Upper lobe of left lung (tissue), 5 donors: ENCODE data around the gene RUVBL1.

DNA sequence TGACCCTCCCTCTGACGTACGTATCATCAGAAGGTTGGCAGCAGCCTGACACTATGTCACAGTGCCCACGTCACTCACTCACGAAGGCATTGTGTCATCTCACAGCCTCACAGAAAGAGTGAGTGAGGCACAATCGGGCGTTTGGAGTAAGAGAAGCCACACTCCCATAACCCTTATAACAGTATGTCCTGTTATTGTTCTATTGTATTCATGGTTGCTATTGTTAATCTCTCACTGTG is 65.0 kb downstream of the TPRA1 start:
- PRO-cap, 2 experiments = no peak in any of the 2 experiments
- RAMPAGE, long total RNA, 4 experiments = no peak in any of the 4 experiments

DNA sequence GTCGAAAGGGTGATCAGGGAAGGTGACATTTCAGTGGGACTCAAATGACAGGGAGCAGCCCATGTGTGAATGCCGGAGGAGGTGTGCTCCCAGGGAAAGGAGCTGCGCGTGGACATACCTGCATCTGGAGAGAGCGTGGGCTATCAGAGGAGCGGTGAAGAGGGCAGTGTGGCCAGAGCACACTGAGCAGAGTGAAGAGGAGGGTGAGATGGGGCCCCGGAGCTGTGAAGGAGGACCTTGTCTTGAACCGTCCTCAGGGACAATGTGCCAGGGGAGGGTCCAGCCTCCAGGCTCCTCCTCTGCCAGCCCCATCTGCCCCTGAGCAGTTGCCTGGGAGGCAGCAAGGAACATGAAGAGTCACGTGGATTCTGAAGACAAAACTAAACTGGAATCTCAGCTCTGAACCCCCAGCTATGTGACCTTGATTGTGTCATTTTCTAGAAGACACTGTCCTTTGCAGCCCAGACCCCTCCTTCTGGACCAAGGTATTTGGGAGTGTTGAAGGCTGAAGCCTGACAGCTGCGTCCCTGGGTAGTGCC is 63.8 kb downstream of the TPRA1 start:
- PRO-cap, 2 experiments = no peak in any of the 2 experiments
- RAMPAGE, long total RNA, 4 experiments = no peak in any of the 4 experiments

GRCh38 chr3:127573144-127574095 is 17.1 kb downstream of the TPRA1 start:
- PRO-cap, 2 experiments = no peak in any of the 2 experiments
- RAMPAGE, long total RNA, 4 experiments = no peak in any of the 4 experiments

- PRO-cap, 2 experiments = no peak in any of the 2 experiments
- RAMPAGE, long total RNA, 4 experiments = start-site peak on the minus strand in 1 of 4 experiments, at chr3:127768760-127769169 at its widest, 24 reads per replicate
These were observed 53.6 kb downstream of the MGLL start for GRCh38 chr3:127768500-127769266.

GRCh38 chr3:127791519-127791926 is 30.8 kb downstream of the MGLL start:
- PRO-cap, 2 experiments = no peak in any of the 2 experiments
- RAMPAGE, long total RNA, 4 experiments = no peak in any of the 4 experiments

DNA sequence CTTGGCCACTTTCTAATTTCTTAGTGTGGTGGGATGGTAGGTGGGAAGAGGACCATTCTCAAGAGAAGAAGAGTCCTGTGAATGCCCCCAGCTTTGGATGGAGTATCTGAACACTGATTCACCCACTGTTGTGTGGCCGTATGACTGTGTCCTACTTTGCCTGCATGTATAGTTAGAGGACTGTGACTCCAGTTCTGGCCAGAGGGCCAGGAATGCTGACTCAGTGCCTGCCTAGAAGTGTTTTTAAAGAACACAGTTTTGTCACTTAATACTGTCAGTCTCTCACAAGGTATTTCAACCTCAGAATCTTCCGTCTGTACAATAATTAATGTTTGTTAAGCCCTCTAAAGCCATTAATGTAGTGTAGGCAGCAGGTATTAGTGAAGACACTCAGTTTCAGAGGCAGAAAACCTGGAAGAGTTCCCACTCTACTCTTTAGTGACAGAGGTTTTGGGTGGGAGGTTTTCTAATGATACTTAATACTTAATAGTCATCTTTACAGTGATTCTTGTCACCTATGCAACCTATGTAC is 2.2 kb downstream of the SEC61A1 start:
- PRO-cap, 2 experiments = no peak in any of the 2 experiments
- RAMPAGE, long total RNA, 4 experiments = no peak in any of the 4 experiments

DNA sequence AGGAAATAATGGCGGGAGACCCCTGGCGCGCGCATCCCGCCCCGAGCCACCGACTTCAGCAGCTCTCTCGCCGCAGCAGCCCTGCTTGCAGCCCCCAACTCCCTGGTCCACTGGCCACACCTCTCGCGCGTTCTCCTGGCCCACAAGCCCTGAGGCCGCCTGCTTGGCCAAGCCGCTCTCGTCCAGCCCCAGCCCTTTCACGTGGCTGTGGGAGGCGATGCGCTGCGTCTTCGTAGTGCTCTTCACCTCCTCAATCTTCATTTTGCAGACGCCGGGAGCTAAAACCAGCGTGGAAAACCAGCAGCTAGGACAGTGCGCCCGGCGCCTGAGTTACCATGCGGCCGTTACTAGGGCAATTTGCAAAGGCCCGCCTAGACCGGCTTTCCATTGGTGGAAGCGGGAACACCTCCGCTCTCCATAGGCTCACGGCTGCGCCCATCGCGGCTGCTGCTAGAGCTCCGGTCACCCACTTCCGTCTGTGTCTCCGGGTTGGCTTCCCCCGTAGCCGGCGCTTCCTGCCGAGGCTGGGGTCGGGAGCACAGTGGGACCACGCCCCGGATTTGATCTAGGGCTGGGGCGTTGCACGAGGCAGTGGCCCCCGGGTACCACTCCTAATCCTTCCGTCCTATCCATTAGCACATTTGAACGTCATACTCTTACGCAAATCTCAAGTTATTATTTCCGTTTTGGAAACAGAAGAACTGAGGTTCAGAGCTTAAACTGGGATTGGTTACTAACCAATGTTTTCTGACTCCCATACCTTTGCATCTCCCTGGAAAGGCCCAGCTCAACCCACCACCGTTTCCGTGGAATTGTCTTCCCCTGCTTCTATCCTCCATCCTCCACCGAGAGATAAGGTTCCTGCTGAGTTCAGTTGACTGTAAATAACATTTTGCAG is at the start of gene RUVBL1:
Gene RUVBL1, minus strand, starts transcription at position 349 of the 898 bp plus-strand sequence.
- PRO-cap, 2 experiments = peak in 2 of 2 experiments; most common plus-strand start position 504 of the sequence (in 1); most common minus-strand start position 337 of the sequence (in 2)
- RAMPAGE, long total RNA, 4 experiments = start-site peak on the minus strand in 4 of 4 experiments, centred at positions 210 to 340 of the sequence, 8 to 403 reads per replicate

GRCh38 chr3:128277224-128277879 is 124.1 kb downstream of the EEFSEC start:
- PRO-cap, 2 experiments = no peak in any of the 2 experiments
- RAMPAGE, long total RNA, 4 experiments = start-site peak on the plus strand in 1 of 4 experiments, at chr3:128277563-128277768 at its widest, 7 reads per replicate

DNA sequence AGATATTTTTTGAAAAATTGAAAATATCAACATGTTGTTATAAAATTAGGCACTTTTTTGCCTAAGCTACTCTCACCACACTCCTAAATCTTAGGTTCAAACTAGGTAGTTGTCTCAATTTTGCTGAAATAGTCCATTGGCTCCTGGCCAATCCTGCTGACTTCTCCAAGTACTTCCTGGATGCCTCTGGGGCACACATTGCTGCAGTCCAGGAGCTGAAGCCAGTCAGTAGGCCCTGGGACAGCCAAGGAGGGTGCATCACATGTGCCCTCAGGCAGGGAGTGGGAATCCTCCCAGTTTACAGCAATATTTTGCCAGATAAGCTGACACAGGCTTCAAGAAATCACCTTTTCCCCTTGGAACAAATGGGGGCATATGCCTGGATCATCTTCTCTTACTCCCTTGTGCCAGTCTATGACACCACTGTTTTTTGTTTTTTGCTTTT is 144.5 kb downstream of the EEFSEC start:
- PRO-cap, 2 experiments = no peak in any of the 2 experiments
- RAMPAGE, long total RNA, 4 experiments = no peak in any of the 4 experiments

DNA sequence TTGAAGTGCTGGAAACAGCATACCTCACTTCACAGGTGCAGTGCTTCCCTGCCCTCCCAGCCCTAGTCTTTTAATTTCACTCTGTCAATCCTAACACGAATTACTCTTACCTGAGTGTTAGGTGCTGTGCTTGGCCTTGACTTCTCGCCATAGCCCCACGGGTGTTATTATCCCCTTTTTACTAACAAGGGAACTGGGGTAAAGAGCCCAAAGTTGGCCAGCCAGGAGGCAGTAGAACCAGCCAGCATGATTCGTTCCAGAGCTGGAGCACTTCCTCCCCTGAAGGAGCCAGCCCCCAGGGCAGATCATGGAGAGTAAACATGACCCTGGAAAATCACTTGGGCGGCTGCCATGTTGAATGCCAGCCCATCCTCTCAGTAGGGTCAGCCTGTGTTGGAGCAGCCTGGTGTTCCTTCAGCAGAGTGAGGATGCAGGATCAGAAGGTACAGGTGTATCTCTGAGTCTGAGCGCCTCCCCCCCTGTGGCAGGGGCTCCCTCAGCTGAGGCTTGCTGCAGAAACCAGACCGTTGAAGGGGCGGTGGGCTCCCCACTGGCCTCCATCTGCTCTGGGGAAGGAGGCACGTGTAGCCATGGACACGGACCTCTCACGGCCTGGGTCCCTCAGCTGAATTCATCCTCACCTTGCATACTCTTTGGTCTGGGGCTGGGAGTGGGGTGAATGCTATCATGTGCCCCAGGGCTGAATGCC is 143.1 kb downstream of the DNAJB8 start:
- PRO-cap, 2 experiments = no peak in any of the 2 experiments
- RAMPAGE, long total RNA, 4 experiments = no peak in any of the 4 experiments

- PRO-cap, 2 experiments = no peak in any of the 2 experiments
- RAMPAGE, long total RNA, 4 experiments = no peak in any of the 4 experiments
These were observed 100.4 kb downstream of the DNAJB8 start for GRCh38 chr3:128366301-128366582.

- PRO-cap, 2 experiments = no peak in any of the 2 experiments
- RAMPAGE, long total RNA, 4 experiments = no peak in any of the 4 experiments
These were observed 84.6 kb downstream of the DNAJB8 start for GRCh38 chr3:128382181-128382460.

GRCh38 chr3:128478973-128479728 is 12.5 kb upstream of the DNAJB8 start:
- PRO-cap, 2 experiments = no peak in any of the 2 experiments
- RAMPAGE, long total RNA, 4 experiments = no peak in any of the 4 experiments

- PRO-cap, 2 experiments = no peak in any of the 2 experiments
- RAMPAGE, long total RNA, 4 experiments = no peak in any of the 4 experiments
These were observed 9.0 kb downstream of the GATA2 start for GRCh38 chr3:128483640-128484775.

- PRO-cap, 2 experiments = no peak in any of the 2 experiments
- RAMPAGE, long total RNA, 4 experiments = no peak in any of the 4 experiments
These were observed 44.0 kb upstream of the GATA2 start for GRCh38 chr3:128537070-128537402.

DNA sequence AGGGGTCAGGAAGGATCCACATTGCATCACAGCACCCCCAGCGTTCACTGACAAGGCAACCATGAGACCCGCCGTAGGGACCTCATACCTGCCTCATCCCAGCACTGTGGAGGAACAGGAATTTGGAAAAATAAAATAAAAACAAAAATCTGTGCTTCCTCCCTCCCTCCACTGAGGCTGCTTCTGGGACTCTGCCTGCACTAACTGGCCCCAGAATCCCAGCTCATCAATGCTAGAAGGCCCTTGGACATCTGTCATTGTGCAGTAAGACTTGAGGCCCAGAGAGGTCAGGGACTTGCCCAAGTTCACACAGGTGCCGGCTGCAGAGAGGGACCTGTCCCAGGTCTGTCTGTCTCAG is 37.3 kb downstream of the RPN1 start:
- PRO-cap, 2 experiments = no peak in any of the 2 experiments
- RAMPAGE, long total RNA, 4 experiments = no peak in any of the 4 experiments

DNA sequence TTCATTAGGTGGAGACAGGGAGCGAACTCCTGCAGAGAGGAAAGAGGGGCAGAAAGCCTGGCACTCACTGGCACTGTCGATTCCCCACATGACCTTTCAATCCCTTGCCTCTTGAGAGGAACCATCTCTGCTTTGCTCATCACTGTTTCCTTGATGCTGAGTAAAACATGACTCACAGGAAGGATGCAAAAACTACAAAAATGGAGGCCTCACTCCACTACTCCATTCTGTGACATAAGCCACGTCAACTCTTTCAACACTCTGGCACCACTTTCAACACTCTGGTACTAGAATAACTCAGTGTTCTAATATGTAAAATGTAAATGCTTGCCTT is 31.1 kb downstream of the RPN1 start:
- PRO-cap, 2 experiments = no peak in any of the 2 experiments
- RAMPAGE, long total RNA, 4 experiments = no peak in any of the 4 experiments

DNA sequence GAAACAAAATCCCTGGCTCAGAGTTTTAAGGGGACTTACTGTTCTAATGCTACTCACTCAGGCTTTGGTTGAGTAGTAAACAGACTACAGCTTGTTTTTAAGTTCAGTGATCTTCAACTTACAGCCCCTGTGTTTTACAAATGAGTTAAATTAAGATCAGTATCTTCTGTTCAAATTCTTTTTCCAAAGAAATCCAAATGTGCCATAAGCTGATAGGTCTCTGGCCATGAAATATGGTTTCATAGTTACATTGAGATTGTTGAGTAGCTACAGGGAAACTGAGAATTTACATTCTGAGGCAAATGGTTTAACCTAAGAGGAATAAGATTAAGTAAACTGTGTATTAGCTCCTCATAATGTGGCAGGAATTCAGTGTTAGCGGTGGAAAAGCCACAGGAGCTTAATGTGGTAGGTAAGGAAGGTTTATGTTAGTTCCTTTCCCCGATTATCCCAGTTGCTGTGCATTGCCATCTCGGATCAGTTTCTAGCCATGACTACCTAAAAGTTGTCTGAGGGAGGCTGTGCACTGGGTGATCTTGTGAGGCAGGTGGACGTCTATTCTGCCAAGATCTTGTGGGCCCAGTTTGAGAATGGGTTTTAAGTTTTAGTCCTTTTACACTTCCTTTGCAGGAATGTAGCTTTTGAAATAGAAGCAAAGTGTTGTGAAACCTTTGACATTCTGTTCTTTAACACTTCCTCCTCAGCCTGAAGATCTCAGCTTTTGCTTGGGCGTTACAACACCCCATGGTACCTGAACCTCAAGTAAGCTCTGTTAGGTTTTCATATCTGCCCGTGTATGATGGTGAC is 33.1 kb downstream of the RAB7A start:
- PRO-cap, 2 experiments = no peak in any of the 2 experiments
- RAMPAGE, long total RNA, 4 experiments = no peak in any of the 4 experiments

DNA sequence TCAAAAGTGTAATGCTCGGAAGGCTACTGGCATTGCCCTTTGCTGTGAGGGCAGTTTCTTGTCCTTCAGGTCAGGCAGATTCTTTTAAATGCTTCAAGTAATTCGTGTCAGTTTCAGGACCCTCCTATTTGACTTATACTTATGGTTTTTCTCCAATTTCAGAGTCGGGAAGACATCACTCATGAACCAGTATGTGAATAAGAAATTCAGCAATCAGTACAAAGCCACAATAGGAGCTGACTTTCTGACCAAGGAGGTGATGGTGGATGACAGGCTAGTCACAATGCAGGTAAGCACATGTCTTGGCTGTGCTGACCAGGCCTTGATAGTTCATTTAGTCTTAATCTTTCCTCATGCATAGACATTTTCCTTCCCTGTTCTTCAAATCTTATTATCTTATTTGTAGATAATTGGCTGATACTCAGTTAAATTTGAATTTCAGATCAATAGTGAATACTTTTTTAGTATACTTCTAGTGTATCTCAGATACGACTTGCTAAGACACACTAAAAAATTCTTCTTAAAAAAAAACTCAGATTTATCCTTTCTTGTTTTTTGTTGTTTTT is 71.9 kb downstream of the RAB7A start:
- PRO-cap, 2 experiments = no peak in any of the 2 experiments
- RAMPAGE, long total RNA, 4 experiments = no peak in any of the 4 experiments

DNA sequence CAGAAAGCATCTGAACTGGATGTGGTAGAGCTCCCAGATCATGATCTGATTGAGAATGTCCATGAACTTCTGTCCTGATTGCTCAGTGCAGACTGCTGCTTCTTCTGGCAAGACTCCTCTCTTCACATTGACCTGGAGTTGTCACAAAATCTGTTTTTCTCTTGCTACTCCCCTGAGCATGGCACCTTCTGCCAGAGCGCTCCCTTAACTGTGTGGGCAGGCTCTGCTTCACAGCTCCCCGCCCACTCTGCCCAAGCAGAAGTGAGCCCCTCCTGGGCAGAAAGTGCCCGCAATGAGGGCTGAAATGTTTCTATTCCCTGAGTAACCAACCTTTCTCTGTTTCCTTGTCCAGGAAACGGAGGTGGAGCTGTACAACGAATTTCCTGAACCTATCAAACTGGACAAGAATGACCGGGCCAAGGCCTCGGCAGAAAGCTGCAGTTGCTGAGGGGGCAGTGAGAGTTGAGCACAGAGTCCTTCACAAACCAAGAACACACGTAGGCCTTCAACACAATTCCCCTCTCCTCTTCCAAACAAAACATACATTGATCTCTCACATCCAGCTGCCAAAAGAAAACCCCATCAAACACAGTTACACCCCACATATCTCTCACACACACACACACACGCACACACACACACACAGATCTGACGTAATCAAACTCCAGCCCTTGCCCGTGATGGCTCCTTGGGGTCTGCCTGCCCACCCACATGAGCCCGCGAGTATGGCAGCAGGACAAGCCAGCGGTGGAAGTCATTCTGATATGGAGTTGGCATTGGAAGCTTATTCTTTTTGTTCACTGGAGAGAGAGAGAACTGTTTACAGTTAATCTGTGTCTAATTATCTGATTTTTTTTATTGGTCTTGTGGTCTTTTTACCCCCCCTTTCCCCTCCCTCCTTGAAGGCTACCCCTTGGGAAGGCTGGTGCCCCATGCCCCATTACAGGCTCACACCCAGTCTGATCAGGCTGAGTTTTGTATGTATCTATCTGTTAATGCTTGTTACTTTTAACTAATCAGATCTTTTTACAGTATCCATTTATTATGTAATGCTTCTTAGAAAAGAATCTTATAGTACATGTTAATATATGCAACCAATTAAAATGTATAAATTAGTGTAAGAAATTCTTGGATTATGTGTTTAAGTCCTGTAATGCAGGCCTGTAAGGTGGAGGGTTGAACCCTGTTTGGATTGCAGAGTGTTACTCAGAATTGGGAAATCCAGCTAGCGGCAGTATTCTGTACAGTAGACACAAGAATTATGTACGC is 66.0 kb upstream of the ACAD9 start:
- PRO-cap, 2 experiments = peak in 1 of 2 experiments; most common plus-strand start position 440 of the sequence (in 1); most common minus-strand start position 206 of the sequence (in 1)
- RAMPAGE, long total RNA, 4 experiments = no peak in any of the 4 experiments